ENCODE results near the gene TMEM40.

DNA sequence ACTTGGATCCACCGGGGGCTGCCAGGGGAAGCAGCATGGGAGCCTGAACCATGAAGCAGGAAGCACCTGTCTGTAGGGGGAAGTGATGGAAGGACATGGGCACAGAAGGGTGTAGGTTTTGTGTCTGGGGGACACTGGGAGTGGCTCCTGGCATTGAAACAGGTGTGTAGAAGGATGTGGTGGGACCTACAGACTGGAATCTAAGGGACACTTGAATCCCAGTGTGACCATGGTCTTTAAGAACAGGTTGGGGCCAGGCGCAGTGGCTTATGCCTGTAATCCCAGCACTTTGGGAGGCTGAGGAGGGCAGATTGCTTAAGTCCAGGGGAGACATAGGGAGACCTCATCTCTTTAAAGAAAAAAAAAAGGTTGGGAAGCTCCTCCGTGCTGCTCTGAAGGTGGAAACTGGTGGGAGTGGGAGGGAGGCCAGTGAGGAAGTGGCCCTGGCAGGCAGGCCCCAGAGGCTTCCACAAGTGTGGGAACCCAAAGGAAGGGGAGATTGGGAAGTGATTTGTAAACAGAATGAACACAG is 22.7 kb downstream of the MKRN2 start:
- PRO-cap: no peak

- PRO-cap: bidirectional peak, plus-strand start at chr3:12662746, minus-strand start at chr3:12662714
Measured at GRCh38 chr3:12662438-12663308, 1.2 kb downstream of the RAF1 start.

- PRO-cap: no peak
Measured at GRCh38 chr3:12674124-12674773, 10.3 kb upstream of the RAF1 start.

DNA sequence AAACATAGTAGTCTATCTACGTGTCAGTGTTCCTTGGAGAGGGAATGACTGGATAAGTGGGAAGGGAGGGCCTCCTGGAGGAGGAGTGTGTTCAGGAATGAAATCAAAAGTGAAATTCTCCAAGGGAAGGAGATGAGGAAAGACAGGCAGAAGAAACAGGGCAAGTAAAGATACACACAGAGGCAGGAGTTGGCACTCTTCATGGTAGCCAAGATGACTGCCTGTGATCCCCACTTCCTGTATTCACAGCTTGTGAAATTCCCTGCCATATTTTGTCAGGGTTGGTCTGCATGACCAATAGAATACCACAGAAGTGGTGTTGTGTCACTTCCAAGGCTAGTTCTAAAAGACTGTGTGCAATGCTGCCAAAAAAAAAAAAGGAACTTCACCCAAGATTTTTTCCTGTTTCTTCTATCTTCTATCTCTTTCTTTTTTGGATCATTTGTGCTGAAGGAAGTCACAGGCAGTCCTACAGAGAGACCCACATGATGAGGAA is 17.9 kb upstream of the RAF1 start:
- PRO-cap: no peak

DNA sequence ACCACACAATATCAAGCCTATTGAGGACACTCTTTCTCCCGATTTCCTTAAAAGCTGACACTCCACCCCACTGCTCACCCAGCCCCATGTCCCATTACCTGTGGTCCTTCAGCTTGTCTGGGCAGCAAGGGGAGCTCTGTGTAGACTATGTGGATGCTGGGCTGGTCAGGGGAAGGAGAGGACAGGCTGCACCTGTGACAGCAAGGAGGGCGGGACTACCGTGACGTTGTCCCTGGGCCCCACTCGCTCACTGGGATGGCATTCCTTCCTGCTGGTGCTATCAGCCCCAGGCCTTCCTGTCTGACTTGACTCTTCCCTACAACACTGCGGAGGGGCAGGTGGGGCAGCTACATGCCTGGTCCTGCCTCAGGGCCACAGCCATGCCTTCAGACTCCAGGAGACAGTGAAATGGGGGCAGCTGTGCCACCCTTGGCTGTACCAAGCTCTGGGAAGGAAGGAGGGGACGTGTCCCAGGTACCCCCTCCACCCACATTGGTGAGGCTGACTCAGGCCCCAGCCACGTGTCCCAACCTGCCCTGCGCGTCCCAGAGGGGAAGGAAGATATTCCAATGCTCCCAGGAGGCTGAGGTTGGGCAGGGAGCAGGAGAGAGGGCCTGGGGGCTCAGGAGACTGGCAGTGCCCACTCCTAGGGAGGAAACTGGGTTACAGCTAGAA is at the start of gene TMEM40:
TMEM40 (minus strand) TSS at position 167 of the 675 bp plus-strand sequence.
- PRO-cap: no peak

- PRO-cap: no peak
Measured at GRCh38 chr3:12831247-12832038, 9.9 kb downstream of the RPL32 start.

DNA sequence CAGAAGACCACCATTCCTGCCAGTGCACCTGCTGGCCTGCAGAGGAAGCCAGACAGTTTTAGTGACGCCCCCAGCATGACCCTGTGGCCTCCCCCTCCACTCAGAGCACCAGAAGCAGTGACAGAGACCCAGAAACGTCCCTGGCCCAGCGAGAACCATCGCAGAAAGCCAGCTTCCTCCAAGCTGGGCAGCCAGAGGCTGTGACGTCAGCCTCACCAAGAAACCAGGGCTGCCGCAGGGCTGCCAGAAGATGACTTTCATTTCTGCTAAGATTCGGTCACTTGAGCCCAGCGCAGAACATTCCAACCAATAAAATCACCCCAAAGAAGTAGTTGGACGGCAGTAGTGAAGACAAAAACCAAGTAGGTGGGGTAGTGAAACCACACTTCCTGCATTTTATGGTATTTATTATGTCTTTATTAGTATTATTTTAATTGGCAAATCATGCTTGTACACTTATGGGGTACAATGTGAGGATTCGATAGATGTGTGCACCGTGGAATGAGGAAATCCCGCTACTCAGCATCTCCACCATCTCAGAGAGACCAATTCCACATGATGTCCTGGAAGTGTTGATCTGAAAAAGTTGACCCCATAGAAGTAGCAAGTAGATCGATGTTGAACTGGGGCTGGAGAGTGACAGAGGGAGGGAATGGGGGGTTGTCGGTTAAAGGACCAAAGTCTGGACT is 29.7 kb upstream of the RPL32 start:
- PRO-cap: no peak

- PRO-cap: no peak
Measured at GRCh38 chr3:12895122-12895797, 53.9 kb upstream of the RPL32 start.

GRCh38 chr3:12899049-12899894 is 57.9 kb upstream of the RPL32 start:
- PRO-cap: no peak

- PRO-cap: no peak
Measured at GRCh38 chr3:12916305-12916778, 75.0 kb upstream of the RPL32 start.

DNA sequence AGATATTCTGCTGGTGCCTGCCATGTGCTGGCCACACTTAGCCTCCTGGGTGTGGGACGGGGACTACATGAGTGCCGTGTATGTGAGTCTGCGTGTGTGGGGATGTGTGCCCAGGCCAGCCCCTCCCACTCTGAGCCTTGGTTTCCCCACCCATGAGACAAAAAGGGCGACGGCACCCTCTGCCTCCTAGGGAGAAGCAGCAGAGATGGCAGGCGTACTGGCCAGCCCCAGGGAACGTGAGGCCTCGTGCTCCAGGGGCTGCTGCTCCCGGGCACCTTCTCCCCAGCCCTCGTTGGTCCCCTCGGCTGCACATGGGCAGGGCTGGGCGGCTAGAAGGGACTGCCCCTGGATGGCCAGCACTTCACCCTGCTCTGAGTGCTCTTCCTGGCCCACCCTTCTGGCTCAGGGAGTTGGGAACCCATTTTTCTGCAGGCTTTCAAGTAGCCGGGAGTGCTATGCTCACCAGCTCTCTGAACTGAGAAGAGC is 82.2 kb upstream of the RPL32 start:
- PRO-cap: no peak

DNA sequence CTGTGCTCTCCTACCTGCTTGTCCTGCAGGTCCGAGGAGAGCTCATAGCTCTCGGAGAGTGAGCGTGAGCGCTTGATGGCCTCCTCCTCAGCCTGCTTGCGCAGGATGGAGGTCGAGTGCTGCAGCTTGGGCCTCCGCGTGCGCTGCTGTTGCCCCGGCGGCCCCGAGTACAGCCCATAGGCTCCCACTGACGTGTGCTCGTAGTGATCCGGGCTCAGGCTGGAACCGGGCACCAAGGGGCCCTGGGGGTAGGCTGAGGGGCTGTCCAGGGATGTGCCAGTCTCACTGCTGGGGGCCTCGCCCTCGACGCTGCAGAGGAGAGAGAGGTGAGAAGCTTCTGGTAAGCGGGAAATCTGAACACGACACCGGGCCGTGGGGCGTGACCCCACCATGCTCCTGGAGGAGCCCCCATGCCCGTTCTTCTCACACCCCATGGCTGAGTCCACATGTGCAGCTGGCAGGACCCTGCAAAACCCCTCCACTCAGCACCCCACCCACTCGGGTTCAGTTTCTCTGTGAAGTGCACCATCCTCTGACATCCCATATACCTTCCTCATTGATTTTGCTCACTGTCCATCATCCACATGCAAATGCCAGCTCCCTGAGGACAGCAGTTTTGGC is 100.3 kb upstream of the RPL32 start:
- PRO-cap: no peak

DNA sequence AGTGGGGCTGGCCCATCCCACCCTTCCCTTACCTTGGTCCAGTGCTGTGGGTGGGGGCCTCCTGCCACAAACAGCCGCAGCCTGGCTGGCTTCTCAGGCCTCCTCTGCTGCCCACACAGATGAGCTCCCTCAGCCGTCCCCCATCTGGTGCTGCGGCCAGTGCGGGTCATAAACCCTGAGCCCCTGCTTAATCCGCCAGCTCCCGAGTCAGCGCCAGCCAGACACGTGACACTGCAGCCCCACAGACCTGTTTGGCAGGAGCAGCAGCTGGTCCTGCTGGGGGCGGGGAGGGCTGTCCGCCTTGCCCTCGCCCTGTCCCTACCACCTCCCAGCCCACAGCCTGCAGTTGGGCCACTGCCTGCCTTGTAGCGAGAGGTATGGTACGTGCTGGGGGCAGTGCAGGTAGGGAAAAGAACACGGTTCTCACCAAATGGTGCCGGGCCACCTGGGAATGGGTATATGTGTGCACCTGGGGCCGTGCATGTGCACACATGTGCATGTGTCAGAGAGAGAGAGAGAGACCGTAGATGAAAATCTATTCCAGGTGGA is 86.2 kb downstream of the IQSEC1 start:
- PRO-cap: no peak

DNA sequence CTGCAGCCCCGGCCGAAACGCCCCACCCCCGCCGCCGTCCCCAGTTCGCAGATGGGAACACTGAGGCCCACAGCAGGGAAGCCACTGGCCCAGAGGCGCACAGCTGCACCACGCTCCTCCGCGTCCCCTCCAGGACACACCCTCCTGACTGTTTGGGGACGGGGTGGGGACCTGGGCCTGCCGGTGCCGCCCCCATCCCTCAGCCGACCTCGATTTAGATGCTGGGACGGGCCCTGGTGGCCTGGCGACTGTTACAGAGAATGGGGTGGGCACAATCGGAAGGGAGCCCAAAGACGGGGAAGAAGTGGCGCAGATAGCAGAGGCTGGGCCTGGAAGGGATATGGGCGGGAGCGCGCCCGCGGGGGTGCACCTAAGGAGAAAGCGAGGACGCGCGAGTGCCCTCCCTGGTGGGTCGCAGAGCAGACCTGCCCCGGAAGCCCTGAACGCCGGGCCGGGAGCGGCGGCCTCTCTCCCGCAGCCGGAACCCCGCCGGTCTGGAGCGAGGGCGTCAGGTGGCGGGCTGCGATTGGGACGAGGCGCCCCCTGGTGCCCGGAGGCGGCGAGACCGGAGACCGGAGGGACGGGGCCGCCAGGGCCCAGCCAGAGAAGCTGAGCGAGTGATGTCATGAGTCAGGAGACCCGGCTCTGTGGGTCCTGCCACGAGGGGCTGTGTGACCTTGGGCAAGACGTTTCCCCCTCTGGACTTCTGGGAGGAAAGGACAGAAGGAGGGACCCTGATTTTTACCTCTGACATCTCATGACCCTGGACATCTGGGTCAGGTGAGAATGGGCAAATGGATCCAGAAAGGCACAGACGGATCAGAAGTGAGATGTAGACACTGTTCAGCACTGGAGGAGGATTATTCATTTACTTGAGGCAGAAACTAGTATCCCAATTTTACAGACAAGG is 78.4 kb downstream of the IQSEC1 start:
- PRO-cap: bidirectional peak, plus-strand start at position 562 of the sequence, minus-strand start at position 496 of the sequence

- PRO-cap: no peak
Measured at GRCh38 chr3:13012154-13013064, 60.8 kb downstream of the IQSEC1 start.

GRCh38 chr3:13420816-13421944 is 1.1 kb upstream of the NUP210 start:
- PRO-cap: no peak

DNA sequence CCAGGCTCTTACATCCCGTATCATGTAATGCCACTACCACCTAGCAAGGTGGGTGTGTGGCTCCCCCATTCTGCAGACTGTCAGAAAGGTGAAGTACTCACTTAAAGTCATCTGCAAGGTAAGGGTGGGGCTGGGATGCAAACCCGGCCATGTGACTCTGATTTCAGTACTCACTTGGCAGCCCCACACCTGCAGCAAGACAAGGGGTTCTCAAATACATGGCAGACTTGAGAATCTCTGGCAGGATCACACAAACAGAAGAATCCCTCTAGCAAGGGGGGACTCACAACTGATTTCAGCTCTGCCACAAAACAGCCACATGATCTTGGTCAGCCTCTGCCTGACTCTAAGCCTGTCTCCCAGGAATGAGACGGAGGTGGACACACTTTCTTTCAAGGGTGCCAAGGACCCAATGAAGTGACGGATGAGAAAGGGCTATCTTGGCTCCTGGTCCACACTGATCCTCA is 12.7 kb downstream of the WNT7A start:
- PRO-cap: no peak

DNA sequence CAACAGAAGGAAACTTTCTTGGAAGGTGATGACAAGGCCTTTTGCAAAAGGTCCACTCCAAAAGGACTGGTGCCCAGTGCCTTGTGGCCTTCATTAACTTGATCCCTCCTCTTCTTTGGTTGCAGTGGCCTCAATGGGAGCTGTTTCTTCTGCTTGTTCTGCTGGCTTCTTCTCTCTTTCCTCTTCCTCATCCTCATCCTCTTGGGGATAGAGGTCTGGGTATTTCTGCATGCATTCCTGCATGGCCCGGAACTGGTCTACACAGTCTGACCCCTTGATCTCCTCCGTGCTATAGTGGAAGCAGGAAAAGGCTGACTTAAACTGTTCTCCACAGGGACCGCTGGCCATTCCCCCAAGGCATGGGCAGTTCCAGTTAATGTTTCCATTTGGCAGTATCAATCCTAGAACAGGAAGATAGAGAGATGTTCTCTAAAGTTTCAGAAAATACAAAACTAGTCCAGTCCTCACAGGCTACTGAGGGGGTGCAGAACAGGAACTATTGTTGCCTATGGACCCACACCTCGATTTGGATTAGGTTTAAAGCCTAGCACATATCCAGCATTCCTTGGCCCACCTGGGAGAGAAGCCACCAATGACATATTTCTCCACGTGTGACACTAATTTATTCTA is 11.8 kb downstream of the CHCHD4 start:
- PRO-cap: no peak

- PRO-cap: no peak
Measured at GRCh38 chr3:14301513-14302020, 100.8 kb upstream of the SLC6A6 start.

DNA sequence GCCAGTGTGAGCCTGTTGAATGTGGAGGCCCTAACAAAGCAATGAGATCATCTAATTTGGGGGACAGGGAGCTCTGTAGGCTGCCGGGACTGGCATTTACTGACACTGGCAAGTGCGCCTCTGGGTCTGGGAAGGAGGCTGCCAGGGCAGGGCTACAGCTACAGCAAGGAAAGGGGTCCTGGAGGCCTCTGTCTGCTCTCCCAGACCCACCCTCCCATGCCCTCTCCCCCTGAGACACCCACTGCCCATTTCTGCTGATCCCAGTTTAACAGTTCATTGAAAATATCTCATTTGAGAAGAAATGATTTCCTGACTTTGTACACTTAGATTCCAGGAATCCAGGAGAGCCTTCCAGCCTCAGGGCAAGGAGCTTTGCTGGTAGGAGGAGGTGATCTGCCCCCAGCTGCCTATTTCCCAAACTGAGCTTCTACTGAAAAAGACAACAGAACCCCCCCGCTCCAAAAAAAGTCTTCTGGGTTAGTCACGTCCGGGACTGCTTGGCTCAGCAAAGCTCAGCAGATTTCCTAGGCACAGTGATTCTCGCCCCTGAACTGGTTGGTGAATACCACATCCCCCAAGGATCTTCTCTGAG is 13.0 kb downstream of the SLC6A6 start:
- PRO-cap: no peak